Cerebral cortex (tissue), 2 donors: ENCODE data around the gene GALR2.

GRCh38 chr17:75874347-75875097, 3.9 kb downstream of the TRIM47 start:
- PRO-cap, 2 experiments: no peak in any of the 2 experiments

DNA sequence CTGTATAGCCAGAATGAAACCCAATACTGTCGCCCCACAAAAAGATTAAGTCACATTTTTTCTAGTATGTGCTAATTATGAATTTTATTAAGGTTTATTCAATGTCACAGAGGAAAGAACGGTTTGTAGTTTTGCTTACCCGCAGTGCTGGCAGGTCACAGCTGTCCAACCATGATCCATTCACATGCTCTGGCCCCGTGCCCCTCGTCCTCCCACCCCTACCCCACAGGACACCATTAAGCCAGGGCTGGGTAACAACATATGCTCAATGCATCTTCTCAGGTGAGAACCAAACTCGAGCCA, 561 bp upstream of the FBF1 start:
- PRO-cap, 2 experiments: no peak in any of the 2 experiments

DNA sequence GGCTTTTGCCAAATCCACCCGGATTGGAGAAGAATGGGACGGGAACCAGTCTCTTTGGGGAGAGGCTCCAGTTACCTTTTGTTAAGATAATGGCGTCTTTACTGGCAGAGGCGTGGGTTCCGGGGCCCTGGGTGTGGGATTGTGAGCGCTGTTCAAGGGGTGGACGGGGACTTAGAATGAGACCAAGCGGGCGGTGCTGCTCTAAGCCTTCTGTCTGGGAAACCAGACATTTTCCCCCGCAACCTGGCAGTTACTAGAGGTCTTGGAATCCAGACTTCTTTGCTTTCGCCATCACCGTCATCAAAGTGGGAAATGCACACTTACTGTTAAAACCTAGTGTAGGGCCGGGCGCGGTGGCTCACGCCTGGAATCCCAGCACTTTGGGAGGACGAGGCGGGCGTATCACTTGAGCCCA, 680 bp downstream of the TEN1 start:
- PRO-cap, 2 experiments: no peak in any of the 2 experiments

GRCh38 chr17:76048623-76049261, 21.6 kb upstream of the EVPL start:
- PRO-cap, 2 experiments: no peak in any of the 2 experiments

DNA sequence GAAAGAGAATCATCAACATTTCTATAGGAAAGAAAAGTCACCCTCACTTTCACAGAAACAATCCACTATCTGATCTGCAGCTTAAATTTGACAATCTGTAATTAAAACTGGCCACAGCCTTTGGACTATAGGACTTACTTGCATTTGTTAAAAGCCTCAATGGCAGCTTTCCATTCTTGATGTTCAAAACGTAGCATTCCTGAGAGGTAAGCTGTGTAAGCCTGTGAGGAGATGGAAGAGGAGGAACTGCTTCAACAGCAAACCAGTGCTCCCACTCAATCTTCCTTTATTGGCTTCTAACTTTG, 11.0 kb downstream of the SRP68 start:
- PRO-cap, 2 experiments: no peak in any of the 2 experiments

DNA sequence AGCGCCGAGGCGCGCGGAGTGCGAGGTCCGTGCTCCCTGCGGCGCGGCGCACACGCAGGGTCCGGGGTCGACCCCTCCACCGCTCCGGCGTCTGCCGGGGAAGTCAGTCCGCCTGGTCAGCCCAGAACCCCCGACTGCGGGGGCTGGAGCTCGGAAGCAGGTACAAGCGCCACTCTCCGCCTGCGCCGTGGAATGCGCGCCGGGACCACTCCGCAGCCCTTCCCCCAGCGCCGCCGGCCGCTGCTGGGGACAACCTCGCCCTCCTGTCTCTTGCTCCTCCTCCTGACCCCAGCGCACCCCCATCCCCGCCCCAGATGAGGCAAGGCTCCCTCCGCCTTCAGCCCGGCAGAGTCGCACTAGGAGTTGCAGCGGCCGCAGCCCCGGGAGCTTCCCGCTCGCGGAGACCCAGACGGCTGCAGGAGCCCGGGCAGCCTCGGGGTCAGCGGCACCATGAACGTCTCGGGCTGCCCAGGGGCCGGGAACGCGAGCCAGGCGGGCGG, at the start of gene GALR2:
Gene GALR2 (plus strand): TSS at position 348 of the 500 bp plus-strand sequence.
- PRO-cap, 2 experiments: no peak in any of the 2 experiments

- PRO-cap, 2 experiments: peak in 1 of 2 experiments; most common minus-strand start chr17:76103344 (in 1)
Observed at GRCh38 chr17:76102811-76103583, 590 bp downstream of the EXOC7 start.

GRCh38 chr17:76182021-76182601, 41.1 kb upstream of the FOXJ1 start:
- PRO-cap, 2 experiments: no peak in any of the 2 experiments

- PRO-cap, 2 experiments: no peak in any of the 2 experiments
Observed at GRCh38 chr17:76238655-76239429, 1.5 kb downstream of the RNF157 start.

GRCh38 chr17:76248447-76248817, 8.1 kb upstream of the RNF157 start:
- PRO-cap, 2 experiments: no peak in any of the 2 experiments

DNA sequence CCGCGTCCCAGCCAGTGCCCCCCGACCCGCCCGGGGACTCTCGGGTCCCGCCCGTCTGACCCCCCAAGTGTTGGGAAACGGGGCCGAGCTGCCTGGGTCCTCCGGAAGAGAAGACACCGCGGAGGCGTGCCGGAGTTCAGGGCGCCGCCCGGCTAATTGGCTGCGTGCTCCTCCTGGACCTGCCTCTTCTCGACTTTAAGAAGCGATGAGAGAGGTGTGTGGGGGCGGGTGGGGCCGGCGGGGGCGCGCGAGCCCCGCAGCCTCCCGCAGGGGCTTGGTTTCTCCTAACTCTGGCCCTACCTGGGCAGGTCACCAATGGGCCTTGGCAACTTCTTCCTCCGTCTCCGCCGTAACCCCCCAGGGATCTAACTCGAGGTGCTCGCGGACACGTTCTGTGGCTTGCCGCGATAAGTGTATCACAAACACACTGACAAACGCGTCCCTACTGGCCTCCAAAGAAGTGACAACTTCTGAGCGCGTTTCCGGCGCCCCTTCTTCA, 1.0 kb upstream of the SPHK1 start:
- PRO-cap, 2 experiments: no peak in any of the 2 experiments

DNA sequence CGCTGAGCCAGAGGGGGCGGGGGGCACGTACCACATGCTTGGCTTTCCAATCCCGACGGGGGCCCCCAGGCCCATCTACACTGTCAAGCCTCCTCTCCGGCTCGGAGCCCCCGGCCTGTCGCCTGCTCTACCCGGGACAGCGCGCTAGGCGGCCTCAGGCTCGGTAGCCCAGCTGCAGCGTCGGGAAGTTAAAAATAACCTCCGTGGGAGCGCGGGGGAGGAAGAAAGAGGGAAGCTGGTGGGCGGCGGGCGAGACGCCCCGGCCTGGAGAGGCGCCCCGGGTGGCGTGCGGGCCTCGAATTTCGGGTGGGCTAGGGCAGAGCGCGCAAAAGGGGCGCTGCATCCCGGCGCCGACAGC, 615 bp upstream of the SPHK1 start:
- PRO-cap, 2 experiments: no peak in any of the 2 experiments

DNA sequence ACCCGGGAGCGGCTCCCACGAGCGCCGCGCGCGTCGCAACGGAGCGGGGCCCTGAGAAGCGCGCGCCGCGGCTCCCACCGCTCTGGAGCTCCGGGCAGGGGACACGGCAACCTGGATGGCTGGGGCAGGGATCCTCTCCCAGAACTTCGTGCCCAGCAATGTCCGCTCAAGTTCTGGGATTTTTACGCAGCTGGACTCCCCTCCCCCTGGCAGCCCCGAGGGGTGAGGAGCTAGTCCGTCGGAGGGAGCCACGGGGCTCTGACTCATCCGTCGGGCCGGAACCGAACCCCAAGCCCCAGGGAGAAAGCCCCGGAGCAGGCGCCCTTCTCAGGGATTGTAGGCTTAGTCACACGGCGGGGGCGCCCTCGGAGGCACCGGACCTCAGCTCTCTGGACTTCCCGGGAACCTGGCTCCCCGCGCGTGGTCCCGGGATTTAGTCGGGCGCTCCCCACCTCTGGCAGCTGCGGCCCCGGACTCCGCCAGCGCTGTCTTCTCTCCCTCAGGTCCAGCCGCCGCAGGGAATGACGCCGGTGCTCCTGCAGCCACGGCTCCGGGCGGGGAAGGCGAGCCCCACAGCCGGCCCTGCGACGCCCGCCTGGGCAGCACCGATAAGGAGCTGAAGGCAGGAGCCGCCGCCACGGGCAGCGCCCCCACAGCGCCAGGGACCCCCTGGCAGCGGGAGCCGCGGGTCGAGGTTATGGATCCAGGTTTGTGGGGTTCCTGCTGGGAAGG, 705 bp downstream of the SPHK1 start:
- PRO-cap, 2 experiments: peak in 1 of 2 experiments; most common plus-strand start position 349 of the sequence (in 1); most common minus-strand start position 150 of the sequence (in 1)

DNA sequence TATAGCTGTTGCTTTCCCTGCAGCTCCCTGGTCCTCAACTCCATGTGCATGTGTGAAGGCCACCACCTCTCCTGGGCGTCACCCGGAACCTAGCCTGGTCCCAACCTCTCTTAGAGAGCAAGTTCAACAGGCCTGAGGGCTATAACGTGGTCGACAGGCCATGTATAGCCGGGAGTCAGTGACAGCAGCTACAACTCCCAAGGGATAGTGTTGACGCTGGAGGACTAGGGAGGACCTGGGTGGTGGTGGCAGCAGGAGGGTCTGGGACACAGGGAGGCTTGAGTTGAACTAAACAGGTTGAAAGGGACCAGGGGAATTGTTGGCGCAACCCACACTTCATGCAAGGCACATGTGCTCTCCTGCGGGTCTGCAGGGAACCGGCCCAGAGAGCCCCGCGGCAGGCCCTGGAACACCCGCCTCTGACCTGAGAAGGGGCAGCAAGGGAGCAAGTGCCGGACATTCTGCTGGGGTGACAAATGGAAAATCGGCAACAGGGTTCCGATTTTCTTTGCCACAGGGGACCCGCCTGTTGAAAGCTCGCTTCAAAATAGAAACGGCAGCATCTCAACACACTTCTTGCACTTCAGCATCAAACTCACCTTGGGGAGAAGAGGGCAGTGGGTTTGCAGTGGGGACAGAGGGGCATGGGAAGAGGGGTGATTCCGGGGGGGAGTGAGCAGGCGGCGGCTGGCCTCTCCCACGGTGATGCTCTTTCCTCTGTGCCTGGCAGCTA, 6.0 kb downstream of the SPHK1 start:
- PRO-cap, 2 experiments: no peak in any of the 2 experiments

GRCh38 chr17:76519357-76519823, 18.1 kb downstream of the CYGB start:
- PRO-cap, 2 experiments: no peak in any of the 2 experiments

- PRO-cap, 2 experiments: peak in 1 of 2 experiments; most common plus-strand start chr17:76529140 (in 1); most common minus-strand start chr17:76529005 (in 1)
Observed at GRCh38 chr17:76528858-76529272, 8.6 kb downstream of the CYGB start.

GRCh38 chr17:76640058-76640850, 3.3 kb downstream of the ST6GALNAC1 start:
- PRO-cap, 2 experiments: no peak in any of the 2 experiments

GRCh38 chr17:76696676-76697266, 14.0 kb downstream of the MXRA7 start:
- PRO-cap, 2 experiments: peak in 1 of 2 experiments; most common plus-strand start chr17:76696987 (in 1); most common minus-strand start chr17:76696842 (in 1)

- PRO-cap, 2 experiments: no peak in any of the 2 experiments
Observed at GRCh38 chr17:76744189-76744750, 6.4 kb downstream of the MFSD11 start.

- PRO-cap, 2 experiments: no peak in any of the 2 experiments
Observed at GRCh38 chr17:76756860-76757327, 19.0 kb downstream of the MFSD11 start.